Epidermal melanocyte (primary cell): ENCODE measurements around a stretch of chr3.

DNA sequence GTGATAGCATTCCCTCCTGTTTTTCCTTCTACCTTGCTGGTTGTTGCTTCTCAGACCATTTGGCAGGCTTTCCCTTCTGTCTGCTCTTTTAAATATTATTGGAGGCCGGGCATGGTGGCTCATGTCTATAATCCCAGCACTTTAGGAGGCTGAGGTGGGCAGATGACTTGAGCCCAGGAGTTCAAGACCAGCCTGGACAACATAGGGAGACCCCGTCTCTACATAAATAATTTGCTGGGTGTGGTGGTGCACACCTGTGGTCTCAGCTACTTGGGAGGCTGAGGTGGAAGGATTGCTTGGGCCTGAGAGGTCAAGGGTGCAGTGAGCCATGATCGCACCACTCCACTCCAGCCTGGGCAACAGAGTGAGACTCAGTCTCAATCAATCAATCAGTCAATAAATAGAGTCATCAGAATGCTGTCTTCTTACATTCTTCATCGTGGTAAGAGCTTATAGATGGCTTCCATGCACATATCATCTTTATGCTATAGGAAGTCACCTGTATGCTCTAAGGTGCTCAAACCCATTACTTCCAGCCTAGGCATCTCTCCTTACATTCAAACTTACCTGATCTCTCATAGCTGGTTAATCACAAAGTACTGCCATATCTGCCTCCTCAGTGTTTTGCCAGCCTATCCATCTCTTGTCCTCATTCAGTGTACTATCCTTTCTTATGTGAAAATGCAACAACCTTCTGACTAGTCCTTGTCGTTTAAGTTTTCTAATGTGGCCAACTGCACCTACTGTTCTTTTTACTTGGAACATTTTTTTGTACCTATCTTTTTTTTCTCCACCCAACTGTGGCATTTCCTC is 33.5 kb downstream of the TSC22D2 start:
- RRBS, result no CpG with 5 or more reads among the region's 5 CpGs

- RRBS, result no CpG with 5 or more reads among the region's 1 CpG
Observed at GRCh38 chr3:150543902-150544724, 2.2 kb downstream of the SERP1 start.

GRCh38 chr3:150724041-150724405 is 20.3 kb upstream of the ERICH6 start:
- RRBS, result no CpG with 5 or more reads among the region's 7 CpGs

DNA sequence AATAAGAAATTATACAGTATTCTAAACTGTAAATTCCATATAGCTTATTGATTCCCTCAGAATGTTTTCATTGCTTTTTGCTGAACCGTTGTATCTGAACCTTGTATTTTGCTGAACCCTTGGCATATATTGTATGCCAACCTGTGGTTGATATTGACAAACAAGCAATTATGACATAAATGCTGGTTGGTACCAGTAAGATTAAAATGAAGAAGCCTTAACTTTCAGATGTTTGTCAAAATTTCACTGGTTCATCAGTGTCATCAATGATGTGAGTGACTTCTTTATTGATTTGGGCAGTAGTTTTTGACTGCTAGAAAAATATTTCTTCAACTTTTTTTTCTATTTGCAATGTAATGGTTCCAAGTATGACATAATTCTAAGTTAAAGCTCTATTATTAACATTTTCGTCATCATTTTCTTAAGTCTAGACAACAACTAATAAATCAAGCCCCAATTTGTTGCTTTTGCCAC is 25.5 kb upstream of the ERICH6 start:
- RRBS, result no CpG with 5 or more reads among the region's 2 CpGs

DNA sequence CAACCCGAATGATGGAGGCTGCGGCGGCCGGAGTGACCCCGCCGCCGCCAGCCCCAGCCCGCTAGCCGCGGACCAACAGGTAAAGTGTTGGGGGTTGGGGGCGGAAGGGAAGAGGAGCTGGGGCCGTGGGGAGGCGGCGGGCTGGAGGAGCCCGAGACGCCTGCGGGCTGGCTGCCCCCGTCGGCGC is 287 bp downstream of the MED12L start:
- RRBS, result 2% methylated on average over 8 of the region's 20 CpGs

DNA sequence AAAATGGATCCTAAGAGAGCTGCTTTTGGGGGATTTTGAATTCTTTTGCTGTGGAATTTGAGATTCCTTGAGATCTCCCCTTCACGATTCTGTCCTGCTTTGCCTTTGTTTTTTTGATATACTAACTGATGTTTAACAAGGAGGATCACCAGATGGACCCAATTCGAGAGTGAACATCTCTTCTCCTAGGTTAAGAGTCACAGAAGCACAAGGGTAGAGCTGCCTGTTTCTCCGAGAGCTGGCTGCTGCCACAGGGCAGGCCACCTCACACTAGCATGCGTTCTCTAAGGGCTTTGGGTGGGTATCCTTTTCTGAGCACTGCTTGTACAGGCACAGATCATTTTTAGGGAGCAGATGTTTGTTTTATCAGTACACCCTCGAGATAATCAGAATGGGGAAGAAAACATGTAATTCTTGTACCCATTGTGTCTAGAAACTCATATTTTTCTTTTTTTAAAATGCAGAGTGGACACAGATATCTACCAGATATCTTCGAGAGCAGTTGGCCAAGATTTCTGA is 47.3 kb downstream of the GPR171 start:
- RRBS, result no CpG with 5 or more reads among the region's 6 CpGs

DNA sequence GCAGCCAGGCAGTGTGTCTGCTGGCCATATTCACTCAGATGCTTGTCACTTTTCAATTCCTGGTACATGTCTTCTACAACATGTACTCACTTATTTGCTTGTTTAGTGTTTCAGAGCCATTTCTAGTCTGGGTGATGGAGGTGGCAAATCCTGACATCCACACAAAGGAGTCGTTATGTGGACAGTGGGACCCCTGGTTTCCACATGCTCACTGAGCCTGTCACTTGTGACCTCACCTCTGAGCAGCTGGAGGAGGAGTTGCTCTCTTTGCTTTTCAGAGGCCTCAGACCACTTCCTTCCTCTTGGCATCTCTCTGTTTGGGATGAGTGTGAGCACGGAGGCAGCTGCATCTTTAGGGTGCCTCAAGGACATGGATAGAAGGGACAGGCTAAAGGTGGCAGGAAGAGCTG is 32.0 kb downstream of the GPR171 start:
- RRBS, result no CpG with 5 or more reads among the region's 2 CpGs

DNA sequence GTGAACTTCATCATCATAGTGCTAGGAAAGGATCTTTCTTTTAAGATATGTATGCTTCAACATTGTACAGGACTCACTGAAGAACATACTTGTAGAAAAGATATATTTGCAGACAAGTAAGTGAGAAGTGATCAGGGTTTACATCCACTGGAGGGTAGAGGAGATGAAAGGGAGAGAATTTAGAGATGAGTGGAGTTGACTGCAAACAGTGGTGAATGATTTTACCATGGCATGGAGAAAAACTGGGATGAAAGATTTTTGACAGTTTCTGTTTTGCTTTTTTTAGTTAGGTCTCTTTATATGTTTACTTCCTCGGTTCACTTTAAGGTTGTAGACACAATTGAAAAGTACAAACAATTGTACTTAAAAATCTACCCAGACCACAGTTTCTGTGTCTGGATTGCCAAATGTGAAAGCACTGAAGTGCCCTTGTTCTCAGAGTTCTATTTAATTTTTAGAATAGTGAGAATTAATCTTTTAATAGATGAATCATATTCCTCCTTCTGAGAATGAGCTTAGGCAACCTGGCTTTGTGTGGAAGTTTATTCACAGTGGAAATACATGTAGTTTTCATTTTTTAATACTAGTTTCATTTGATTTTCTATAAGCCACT is 1.6 kb upstream of the GPR171 start:
- RRBS, result no CpG with 5 or more reads among the region's 1 CpG

DNA sequence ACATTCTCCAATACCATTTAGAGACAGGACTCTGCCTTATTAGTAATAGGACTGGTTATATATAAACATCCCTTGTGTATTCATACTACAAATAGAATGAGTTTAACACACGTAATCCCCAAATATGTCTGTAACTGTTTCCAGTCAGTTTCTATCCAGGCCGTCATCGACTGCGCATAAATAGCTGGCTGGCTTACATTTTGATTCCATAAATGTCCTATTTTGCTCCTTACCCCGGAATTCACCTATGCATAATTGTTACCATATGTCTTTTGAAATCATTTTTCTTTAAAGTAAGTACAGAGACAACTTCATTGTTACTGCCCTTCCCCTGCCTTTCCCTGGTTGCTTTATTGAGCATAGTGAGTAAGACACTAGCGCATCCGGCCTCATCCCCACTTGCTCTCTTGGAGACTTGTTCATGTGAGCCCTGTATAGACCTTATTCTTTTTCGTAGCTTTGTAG is 3.5 kb upstream of the P2RY14 start:
- RRBS, result no CpG with 5 or more reads among the region's 8 CpGs

GRCh38 chr3:151387429-151388084 is 3.0 kb upstream of the P2RY12 start:
- RRBS, result 78% methylated on average over 1 of the region's 11 CpGs

DNA sequence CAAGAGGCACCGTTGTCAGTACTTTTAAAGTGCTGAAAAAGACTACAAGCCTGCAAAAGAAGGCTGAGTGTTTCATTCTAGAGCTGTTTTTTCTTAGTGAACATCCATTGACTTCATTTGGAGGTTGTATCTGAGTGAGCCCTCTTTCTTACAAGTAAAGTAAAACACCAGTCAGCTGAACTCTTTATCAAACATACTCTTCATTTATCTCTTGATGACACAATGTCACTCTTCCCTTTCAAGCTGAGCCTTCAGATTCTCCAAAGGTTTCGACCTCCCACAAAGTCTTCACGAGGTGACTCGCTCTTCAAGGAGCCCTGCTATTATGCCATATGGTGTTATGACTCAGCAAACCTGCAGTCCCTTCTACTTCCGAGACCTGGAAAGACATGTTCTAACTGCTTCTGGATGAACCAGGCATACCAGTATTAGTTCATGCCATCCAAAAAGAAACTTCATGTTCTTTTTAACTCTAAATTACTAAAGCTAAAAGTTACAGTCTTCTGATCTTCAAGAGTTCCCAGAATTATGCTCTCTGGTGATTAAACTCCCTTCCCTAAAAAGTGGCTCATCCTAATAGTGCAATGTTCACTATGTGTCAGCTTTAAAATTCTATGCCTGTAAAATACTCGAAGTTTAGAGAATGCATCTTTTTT is 23.2 kb downstream of the AADAC start:
- RRBS, result no CpG with 5 or more reads among the region's 6 CpGs

- RRBS, result no CpG with 5 or more reads among the region's 1 CpG
Observed at GRCh38 chr3:152200529-152200868, 68.2 kb upstream of the MBNL1 start.

DNA sequence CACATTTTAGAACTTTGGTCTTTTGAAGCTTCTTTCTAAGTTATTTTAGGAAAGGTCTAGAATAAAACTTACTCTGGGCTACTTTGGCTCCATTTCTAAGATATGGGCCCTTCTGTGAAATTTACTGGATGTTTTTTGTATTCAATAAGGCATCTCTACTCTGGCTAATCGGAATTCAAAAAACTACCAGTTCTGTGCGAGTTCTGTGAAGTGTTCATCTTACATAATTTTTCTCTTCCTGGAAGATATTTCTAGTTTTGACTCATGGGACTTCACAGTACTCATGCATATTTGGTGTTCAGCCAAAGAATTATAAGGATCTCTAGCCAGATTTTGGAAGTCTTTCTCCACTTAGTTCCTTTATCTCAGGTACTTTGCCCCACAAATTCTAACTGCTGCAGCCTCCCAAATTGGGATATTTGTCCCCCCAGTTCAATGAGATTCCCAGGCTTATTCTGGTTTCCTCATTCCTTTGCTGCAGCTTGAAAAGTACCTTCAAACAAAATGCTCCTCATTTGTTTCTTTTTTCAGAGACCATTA is 46.4 kb upstream of the MBNL1 start:
- RRBS, result no CpG with 5 or more reads among the region's 2 CpGs

DNA sequence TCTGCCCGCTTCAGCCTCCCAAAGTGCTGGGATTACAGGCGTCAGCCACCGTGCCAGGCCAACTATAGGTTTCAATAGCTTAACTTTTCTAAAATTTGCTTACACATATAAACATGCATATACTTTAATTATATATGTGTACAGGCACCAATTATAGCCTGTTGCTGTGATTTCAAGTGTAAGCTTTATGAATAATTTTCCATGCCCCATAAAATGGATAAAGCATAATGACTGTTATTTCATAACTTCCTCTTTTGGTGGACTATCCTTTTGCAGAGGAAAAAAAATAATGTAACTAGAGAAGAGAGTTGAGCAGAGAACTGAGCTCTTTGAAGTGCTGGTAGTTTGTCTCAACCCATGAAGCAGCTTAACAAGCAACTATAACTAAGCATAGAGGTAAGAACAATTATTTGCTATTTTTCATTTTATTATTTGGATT is 24.7 kb upstream of the MBNL1 start:
- RRBS, result no CpG with 5 or more reads among the region's 3 CpGs

DNA sequence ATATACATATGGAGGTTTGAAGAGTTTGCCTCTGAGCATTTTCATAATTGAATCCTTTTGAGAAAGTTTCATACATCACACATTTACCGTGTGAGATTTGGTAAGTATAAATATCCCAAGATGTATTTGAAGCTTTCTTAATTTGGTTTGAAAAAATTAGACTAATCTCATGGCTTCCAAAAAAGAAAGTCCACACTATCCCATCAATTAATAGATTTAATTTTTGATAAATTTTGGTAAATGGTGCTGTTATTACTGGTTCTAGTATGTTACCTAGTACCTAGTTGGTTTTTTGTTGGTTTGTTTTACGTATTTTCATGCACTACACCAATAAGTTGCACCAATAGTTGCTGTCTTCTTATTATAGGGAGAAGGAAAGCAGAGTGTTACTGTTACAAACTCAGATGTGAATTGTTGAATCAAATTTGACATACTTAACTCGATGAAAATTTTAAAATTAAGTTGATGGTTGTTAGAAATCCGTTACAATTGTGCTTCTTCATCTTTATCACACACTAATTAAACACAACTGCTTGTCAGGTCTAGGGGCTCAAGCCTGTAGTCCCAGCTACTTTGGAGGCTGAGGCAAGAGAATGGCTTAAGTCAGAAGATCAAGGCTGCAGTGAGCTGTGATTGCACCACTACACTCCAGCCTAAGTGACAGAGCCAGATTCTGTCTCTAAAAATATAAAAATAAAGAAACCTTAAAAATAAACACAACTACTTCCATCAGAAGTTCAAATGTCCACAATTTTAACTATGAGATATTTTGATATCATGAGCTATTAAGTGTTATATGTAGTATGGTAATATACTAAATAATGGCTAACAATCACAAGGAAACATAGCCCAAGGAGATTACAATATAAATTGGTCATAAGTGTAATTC is 23.1 kb upstream of the MBNL1 start:
- RRBS, result no CpG with 5 or more reads among the region's 4 CpGs

GRCh38 chr3:152280391-152280869 is 11.7 kb downstream of the MBNL1 start:
- RRBS, result no CpG with 5 or more reads among the region's 4 CpGs

DNA sequence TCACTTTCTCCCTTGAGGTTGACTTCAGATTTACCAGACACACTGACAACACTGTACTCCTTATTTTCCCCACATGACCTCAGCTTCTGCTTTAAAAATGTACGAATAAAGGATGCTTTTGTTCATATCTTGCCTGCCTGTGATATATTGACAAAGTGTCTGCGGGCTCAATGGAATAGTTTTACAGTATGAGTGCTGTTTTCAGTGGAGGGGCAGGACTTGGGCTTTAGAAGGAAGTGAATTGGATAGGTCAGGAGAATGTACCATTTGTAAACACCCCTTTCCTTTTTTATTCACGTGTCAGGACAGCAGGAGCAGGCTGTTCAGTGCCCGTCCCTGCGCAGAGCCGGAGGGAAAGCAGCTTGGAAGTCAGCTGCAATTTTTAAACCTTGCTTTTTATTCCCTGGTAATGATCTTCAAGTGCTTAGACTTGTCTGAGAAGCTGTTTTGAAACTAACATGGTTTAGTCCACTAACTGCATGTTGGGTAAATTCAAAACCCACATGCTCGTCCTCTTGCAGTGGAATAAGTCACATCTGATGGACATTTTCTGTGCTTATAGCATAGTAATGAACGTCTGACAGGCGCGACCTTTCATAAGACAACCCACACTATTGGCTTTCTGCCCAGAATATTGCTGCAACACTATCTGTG is 29.9 kb downstream of the MBNL1 start:
- RRBS, result no CpG with 5 or more reads among the region's 10 CpGs

DNA sequence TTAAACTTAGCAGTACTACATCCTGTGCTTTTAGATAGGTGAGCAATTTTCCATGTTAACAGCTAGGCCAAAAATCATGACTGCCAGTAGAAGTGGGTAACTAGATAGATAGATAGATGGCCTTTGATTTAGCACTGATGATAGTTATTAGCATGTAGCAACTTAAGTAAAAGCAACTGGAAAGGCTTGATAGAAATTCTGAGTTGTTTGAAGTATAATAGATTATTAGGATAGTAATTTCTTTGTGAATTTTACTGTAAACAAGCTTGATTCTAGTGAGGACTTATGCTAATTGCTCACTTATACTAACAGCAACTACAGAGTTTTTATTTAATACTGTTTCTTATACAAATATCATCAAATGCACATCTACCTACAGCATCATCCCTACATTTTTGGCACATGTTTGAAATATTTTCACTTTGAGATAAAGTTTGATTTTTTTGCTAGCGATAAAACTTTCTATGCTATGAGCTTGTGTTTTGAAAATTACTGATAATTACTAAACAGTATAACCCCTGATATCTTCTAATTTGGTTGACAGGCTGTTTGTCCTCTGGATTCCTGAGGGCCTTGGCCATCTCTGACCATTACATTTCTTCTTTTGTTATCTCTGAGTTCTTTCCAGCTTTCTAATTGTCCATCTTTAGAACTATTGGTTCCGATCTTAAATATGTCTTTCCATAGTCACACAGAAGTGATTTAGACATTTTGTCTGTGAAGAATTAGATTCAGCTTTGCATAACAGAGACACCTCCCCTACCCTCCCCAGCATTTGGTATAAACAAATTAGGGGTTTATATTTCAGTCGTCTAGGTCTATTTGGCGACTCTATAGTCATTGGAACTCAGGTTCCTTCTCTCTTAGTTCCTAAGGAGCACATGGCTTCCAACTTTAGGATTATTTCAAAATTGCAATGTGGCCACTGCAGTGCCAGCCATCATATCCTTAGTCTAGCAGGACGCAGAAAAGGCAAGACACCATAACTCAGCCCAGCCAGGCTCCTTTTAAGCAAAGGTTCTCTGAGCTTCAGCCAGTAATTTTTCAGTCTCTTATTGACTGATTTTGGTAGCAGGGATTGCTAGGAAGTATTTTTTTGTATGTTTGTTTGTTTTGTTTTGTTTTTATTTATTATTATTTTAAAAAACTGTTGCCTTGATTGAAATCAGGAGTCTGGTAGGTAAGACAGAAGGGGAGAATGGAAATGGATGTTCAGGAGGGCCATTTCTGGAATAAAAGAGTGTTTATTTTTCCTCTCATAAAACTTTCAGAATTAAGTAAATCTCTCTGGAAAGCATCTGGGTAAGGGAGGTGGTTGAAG is 37.2 kb downstream of the MBNL1 start:
- RRBS, result no CpG with 5 or more reads among the region's 5 CpGs

DNA sequence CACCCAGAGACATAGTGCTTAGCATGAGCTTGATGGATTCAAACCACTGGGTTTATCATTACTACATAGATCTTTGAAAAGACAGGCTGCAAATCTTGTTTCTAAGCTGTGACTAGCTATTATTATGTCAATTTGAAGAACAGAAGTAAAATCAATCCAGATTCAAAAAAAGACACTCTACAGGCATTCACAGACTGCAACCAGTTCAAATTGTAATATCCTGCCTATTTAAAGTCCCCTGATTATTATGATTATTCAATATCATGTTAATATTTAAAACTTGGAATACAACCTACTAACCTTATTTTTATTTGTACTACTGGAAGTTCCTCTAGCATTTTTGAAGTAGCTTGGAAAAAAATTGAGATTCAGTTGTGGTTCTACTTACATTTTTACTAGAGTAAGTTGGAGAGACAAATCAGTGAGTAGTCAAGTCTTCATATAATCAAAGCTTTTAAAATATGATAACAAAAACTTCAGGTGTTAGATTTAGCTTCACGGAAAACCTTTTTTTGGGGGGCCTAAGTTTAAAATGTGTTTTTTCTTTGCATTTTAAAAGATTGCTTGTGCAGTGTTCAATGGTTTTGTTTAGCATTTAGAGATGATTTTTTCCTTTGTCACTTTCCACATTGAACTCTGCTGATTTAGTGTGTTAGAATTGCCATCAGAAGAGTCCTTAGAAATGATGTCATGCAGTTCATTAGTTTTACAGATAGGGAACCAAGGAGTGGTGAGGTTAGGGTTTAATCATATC is 50.1 kb downstream of the MBNL1 start:
- RRBS, result no CpG with 5 or more reads among the region's 1 CpG